SK-MEL-5 (cell line): ENCODE measurements around a stretch of chr15.

GRCh38 chr15:42386322-42386740 lies 27.0 kb downstream of the CAPN3 start:
RAMPAGE:
- cytosol, long total RNA, result no peak
- long total RNA, result no peak
- nucleus, long total RNA, result no peak

GRCh38 chr15:42439244-42439758 lies 51.6 kb downstream of the ZNF106 start:
RAMPAGE:
- cytosol, long total RNA, result no peak
- long total RNA, result no peak
- nucleus, long total RNA, result no peak

RAMPAGE:
- cytosol, long total RNA, result no peak
- long total RNA, result no peak
- nucleus, long total RNA, result no peak
These were observed 3.6 kb downstream of the LRRC57 start for GRCh38 chr15:42545003-42545467.

DNA sequence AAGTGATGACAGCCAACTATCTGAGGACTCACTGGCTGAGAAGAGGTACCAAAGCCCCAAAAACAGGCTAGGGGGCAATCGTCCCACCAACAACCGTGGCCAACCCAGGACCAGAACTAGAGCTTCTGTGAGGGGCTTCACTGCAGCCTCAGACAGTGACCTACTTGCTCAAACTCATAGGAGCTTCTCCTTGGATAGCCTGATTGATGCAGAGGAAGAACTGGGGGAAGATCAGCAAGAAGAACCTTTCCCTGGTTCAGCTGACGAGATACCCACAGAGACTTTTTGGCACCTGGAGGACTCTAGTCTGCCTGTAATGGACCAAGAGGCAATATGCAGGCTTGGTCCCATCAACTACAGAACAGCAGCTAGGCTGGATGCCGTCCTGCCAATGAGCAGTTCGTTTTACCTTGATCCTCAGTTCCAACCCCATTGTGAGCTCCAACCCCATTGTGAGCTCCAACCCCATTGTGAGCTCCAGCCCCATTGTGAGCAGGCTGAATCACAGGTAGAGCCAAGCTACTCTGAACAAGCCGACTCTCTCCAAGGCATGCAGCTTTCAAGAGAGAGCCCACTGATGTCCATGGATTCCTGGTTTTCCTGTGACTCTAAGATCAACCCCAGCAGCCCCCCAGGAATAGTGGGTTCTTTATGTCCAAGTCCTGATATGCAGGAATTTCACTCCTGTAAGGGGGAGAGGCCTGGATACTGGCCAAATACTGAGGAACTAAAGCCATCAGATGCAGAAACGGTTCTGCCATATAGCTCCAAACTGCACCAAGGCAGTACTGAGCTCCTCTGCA lies 51.7 kb downstream of the CDAN1 start:
RAMPAGE:
- cytosol, long total RNA, result no peak
- long total RNA, result no peak
- nucleus, long total RNA, result no peak

DNA sequence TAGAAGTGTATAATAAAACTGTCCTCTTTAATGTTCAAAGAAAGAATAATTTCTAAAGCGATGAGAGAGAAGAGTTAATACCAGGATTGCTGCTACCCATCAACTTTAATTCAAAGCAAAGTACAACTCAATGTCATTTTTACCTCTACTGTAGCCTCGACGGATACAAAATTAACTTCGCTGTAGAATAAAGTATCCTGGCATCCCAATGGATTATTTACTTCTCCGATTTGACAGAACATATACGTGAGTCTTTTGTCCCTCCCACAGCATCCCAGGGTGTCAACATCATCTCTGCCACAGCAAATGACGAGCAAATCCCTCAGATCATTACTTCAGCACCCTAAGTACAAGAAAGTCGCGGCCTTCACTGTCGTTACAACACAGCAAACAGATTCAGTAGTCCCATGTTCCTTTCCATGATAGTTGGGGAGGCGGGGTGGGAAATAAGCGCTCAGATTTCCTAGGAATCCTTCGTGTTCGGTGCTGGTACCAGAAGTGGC lies 911 bp downstream of the TTBK2 start:
RAMPAGE:
- cytosol, long total RNA, result no peak
- long total RNA, result no peak
- nucleus, long total RNA, result no peak

DNA sequence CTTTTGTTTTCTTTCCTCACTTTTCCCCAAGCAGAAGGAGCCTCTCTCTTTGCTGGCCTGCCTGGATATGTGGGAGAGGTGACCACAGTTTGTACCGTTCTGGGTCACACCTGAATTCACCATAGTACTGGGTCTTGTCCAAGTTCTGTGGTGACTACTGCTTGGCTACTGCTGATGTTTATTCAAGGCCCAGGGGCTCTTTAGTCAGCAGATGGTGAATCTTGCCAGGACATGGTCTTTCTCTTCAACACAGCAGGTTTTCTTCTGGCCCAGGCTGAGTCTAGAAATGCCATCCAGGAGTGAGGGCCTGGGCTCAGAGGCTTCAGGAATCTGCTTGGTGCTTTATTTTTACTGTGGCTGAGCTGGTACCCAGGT lies 17.0 kb upstream of the CCNDBP1 start:
RAMPAGE:
- cytosol, long total RNA, result no peak
- long total RNA, result no peak
- nucleus, long total RNA, result no peak

GRCh38 chr15:43315859-43316556 lies 14.0 kb upstream of the TGM7 start:
RAMPAGE:
- cytosol, long total RNA, result no peak
- long total RNA, result no peak
- nucleus, long total RNA, result no peak

RAMPAGE:
- cytosol, long total RNA, result no peak
- long total RNA, result no peak
- nucleus, long total RNA, result no peak
These were observed 35.5 kb downstream of the TUBGCP4 start for GRCh38 chr15:43406129-43407033.

GRCh38 chr15:43521824-43522846 lies 4.7 kb downstream of the MAP1A start:
RAMPAGE:
- cytosol, long total RNA, result no peak
- long total RNA, result no peak
- nucleus, long total RNA, result no peak

DNA sequence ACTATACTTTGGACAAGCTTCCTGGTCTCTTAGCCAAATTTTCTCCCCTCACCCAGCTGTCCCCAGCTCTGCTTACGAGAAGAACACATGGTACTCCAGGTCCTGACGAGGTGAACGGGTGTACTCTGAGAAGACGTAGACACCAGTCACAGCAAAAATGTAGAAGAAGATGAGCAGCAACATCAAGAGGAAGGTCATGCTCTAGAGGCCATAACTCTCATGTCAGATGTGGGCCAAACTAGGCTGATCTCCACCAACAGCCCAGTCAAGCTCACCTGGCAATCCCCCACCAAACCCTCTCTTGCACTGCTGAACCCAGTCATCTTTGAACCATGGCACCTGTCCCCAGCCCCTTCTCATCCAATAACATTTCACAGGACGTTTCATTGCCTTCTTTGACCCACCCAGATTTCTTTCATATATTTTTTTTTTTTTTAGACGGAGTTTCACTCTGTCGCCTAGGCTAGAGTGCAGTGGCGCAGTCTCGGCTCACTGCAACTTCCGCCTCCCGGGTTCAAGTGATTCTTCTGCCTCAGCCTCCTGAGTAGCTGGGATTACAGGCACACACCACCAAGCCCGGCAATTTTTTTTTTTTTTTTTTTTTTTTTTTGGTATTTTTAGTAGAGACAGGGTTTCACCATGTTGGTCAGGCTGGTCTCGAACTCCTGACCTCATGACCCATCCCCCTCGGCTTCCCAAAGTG lies 9.7 kb downstream of the CATSPER2 start:
RAMPAGE:
- cytosol, long total RNA, result no peak
- long total RNA, result no peak
- nucleus, long total RNA, result no peak

DNA sequence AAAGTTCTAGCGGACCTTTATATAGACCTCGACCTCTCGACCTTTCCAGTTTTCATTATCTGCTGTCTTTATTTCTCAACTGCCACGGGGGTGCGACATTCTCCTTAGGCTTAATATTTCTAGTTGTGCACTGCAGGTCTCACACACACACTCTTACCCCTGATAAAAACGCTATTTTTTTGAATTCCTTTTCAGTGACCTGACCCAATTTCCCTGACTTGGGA lies 5.6 kb upstream of the CKMT1A start:
RAMPAGE:
- cytosol, long total RNA, result no peak
- long total RNA, result no peak
- nucleus, long total RNA, result no peak

GRCh38 chr15:43762588-43763422 lies 14.0 kb downstream of the ELL3 start:
RAMPAGE:
- cytosol, long total RNA, result no peak
- long total RNA, result no peak
- nucleus, long total RNA, result no peak

GRCh38 chr15:43792420-43792968 lies 374 bp downstream of the SERF2 start:
RAMPAGE:
- cytosol, long total RNA, result no peak
- long total RNA, result no peak
- nucleus, long total RNA, result no peak

DNA sequence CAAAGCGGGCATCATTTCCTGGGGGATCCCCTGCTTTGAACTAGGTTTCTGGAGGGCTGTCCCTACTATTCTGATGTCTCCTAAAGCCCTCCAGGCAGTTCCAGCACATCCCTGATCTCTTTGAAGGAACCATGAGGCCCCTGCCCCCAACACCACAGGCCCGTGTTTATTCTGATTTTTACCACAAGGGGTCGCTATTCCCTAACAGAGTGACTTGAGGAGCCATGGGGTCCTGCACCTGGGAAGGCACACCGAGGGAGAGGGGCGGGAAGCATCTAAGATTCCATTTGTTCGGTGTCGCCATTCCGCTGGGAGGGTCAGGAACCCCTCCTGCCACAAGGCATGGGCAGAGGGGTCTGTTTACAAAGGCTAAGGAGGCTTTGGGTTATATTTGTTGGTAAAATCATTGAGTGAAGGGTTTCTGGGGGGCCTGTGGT lies 77.0 kb downstream of the WDR76 start:
RAMPAGE:
- cytosol, long total RNA, result no peak
- long total RNA, result no peak
- nucleus, long total RNA, result no peak

RAMPAGE:
- cytosol, long total RNA, result no peak
- long total RNA, result no peak
- nucleus, long total RNA, result no peak
These were observed 13.2 kb upstream of the SPG11 start for GRCh38 chr15:44676558-44677203.

DNA sequence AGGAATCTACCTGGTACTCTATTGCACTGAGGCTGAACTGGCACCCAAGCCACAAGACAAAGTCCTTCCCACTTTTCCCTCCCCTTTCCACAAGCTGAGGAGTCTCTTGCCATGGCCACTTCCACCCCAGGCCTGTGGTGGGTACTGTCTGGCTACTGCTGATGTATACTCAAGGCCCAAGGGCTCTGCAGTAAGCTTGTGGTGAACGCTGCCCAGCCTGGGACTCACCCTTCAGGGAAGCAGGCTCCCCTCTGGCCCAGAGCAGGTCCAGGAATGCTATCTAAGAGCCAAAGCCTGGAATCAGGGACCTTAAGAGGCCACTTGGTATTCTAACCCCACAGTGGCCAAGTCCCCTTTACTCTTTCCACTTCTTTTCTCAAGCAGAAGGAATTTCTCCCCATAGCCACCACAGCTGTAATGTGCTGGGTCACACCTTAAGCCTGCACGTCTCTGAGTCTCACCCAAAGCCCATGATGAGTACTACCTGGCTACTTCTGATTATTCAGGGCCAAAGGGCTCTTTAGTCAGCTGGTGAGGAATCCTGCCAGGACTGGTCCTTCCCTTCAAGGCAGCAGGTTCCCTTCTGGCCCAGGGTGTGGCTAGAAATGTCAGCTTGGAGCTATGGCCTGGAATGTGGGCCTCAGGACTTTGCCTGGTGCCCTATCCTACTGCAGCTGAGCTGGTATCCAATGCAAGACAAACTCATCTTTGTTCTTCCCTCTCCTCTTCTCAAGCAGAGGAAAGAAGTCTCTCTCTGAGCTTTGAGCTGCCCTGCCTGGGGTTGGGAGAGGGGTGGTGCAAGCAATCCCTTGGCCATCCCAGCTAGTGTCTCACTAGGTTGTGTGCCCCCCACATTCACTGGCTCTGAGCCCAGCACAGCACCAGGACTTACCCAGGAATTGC lies 4.0 kb downstream of the PATL2 start:
RAMPAGE:
- cytosol, long total RNA, result no peak
- long total RNA, result no peak
- nucleus, long total RNA, result no peak

DNA sequence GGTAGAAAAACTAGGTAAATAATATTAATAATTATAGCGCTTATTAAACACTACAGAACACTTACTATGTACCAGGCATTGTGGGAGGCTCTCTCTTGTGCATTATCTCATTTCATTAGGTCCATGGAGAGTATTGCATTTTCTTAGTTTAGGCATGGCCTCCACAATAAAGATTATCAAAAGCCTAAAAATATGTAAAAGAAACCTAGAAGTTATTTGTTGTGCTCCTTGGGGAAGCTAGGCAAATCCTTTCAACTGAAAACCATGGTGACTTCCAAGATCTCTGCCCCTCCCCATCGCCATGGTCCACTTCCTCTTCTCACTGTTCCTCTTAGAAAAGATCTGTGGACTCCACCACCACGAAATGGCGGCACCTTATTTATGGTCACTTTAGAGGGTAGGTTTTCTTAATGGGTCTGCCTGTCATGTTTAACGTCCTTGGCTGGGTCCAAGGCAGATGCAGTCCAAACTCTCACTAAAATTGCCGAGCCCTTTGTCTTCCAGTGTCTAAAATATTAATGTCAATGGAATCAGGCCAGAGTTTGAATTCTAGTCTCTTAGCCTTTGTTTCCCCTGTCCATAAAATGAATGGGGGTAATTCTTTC lies 990 bp downstream of the PATL2 start:
RAMPAGE:
- cytosol, long total RNA, result no peak
- long total RNA, result no peak
- nucleus, long total RNA, result no peak

DNA sequence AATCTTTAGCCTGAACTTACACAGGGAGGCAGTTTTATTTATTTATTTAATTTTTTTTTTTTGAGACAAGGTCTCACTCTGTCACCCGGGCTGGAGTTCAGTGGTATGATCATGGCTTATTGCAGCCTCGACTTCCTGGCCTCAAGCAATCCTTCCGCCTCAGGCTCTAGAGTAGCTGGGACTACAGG lies 8.5 kb downstream of the B2M start:
RAMPAGE:
- cytosol, long total RNA, result no peak
- long total RNA, result no peak
- nucleus, long total RNA, result no peak

DNA sequence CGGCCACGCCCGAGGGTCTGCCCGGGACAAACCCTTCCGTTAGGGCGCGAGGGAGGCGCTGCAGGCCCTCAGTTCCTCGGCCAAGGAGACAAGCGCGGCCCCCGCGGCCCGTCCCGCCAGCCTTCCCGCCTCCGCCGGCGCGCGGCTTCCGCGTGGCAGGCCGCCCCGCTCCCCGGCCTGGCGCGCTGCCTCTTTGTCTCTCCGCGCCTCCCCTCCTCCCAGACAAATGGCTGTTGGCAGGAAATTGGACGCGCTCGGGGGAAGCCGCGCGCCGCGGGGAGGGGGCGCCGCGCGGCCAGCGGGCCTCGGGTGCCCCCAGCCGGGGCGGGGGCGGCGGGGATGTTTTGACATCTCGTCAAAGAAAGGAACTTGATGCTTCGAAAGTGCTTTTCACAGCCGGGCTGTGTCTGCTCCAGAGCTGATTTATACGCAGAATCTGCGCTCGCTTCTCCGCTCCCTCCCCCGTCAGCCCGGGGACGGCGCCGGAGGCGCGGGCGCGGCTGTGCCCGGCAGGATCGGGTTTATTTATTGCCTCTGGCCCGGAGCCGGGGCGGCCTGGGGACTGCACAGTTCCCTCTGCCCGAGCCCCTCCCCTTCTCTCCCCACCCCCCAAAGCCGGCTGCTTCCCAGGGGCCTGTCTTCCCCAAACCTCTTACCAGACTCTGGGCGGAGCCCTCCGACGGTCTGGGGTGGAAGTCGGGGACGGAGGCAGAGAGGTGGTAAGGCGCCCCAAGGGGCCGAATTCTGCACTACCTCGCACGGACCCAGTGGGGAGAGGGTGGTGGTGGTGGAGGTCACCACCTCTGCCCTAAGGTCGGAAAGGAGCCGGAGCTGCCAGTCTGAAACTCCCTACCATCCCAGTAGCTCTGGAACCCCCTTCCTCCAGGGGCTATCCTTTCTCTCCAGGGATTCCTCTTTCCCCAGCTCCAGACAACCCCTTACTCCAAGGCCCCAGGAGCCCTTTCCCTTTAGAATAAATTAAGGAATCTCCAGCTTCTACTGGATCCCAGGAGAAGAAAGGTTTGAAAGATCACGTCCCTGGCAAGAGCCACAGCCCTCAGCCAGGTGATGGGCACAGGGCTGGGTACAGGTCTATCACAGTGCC lies 20.6 kb downstream of the SHF start:
RAMPAGE:
- cytosol, long total RNA, result no peak
- long total RNA, result no peak
- nucleus, long total RNA, result no peak

DNA sequence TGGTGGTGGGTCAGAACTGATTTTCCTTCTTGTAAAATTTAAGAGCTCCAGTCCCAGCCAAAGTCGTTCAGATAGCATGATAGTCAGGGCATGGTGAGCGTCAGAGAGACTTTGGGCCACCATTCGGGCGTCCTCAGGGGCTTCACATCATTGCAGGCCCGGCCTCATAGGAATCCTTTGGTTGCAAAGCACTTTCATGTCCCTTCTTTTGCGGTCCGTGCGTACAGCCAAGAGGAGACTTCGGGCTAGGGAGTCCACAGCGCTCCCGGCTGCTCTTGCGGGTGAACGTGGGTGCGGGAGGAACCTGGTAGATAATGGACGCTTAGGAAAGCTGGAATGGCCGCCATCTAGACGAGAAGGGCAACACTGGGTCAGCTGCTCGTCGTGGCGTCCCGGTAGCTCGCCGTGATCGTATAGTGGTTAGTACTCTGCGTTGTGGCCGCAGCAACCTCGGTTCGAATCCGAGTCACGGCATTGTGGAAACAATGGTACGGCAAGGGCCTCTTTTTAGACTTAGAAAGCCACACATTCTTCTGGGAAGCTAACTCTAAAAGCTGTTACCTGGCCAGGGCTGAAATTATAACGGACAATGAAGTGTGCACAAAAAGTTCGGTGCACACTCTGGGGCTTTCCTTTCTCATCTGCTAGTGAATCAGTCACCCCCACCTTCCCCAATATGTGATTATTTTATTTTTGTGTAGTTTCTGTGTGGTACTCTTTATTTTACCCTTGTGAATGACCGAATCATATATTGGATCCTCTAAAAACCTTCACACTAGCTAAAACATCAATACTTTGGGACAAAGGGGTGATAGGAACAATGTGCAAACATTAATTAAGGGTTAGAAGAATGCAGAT lies 13.2 kb upstream of the SHF start:
RAMPAGE:
- cytosol, long total RNA, result no peak
- long total RNA, result start-site peak on the minus strand centred at position 342 of the sequence, 117 bp wide, 7 and 5 reads in 2 replicates
- nucleus, long total RNA, result start-site peak on the minus strand centred at position 382 of the sequence, 64 bp wide, 29 and 30 reads in 2 replicates